ENCODE data around the gene G0S2.

DNA sequence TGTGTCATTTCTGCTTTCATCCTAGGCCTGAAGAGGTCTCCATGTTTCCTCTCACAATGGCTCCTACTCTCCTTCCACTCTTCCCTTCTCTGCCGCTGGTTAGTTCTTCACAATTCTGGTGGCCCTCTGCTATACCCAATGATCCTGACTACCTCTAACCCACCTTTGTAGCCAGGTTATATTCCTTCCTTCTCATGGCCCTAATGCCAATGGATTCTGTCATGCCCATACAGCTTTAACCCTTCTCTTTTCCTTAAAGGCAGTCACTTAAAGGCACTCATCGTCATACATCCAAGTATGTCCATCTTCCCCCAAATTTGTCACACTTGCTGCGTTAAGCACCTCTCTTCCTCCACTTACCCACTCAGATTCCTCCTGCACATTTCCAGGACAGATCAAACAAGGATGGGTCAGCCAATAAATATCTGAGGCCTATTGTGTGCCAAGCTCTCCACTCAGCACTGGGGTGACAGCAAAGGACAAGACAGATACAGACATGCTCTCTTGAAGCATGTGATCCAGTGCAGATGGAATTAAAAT lies 47.8 kb downstream of the CD34 start:
- PRO-cap = no peak

DNA sequence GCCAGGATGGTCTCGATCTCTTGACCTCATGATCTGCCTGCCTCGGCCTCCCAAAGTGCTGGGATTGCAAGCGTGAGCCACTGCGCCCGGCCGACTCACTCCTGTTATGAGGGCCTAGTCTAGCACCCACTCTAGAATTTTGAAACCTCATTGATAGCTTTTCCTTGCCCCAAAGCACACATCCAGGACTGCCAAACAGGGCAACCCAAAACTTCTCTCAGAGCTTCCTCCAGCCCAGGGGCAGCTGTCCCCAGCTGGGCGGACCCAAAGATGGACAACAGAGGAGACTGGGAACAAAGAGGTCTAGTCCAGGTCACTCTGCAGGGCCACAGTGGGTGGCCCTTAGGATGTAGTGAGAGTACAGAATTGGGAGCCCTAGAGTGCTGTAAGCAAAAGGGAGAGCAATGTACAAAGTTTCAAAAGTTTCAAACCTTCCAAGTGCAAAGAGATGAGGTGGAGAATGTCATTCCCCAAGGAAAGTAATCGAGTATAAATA lies 1.3 kb downstream of the CD34 start:
- PRO-cap = no peak

GRCh38 chr1:207925073-207925755 lies 14.3 kb upstream of the CD34 start:
- PRO-cap = bidirectional peak, plus-strand start at chr1:207925475, minus-strand start at chr1:207925268

DNA sequence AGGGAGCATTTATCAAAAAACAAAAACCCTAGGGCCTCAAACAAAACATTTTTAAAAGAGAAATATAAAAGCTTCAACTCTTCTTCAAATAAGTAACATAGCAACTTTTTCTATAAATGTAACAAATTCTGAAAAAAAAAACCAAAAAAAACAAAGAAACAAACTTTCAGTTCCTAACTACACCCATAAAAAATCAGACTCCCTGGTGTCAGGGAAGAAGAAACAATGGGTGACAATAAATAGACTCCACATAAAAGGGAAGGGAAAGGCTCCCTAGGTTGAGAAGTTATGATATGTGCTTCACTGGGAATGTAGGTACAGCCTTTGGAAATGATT lies 50.7 kb upstream of the CD34 start:
- PRO-cap = no peak

GRCh38 chr1:207964278-207964934 lies 53.5 kb upstream of the CD34 start:
- PRO-cap = no peak

DNA sequence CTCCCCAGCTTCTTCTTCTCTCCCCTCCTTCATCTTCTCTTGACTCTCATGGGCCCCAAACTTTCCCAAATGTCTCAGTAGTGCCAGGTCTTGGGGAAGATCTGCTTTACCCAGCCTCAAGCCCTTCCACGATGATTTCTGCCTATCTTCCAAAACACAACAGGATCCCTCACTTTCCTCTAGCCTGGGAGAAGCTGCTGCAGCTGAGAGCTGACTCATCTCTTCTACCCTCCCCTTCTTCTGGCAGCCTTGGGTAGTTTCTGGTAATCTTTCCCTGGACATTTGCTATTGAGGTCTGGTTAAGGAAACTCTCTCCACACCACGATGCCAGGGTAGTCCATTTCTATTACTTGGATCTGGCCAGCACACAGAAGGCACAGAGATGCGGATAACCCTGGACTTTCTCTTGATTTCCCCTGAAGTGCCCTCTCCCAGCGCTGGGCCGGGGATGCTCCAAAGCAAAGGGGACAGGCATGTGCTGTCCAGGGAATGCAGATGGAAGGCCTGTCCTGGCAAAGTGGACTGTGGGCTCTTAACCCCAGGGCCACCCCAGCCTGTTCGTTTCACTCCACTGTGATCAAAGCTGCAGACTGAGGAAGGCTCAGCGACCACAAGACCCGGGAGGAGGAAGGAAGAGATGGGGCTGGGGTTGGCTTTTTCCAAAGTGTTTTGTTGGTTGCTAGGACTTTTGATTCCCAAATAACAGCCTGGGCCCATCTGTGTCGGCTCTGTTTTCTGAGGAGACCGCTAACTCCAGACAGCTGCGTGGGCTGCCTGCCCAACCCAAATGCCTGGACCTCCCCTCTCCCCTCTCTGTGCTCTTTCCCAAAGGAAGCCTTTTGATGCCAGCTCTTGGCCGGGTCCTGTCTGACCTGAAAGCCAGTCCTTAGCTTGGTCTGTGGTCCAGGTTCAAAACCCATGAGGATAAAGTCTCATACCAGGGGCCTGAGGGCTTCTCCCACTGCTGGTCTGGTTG lies 119.3 kb upstream of the CD34 start:
- PRO-cap = no peak

- PRO-cap = no peak
Observed at GRCh38 chr1:208149405-208150298, 94.5 kb downstream of the PLXNA2 start.

GRCh38 chr1:208159693-208160381 lies 84.3 kb downstream of the PLXNA2 start:
- PRO-cap = no peak

DNA sequence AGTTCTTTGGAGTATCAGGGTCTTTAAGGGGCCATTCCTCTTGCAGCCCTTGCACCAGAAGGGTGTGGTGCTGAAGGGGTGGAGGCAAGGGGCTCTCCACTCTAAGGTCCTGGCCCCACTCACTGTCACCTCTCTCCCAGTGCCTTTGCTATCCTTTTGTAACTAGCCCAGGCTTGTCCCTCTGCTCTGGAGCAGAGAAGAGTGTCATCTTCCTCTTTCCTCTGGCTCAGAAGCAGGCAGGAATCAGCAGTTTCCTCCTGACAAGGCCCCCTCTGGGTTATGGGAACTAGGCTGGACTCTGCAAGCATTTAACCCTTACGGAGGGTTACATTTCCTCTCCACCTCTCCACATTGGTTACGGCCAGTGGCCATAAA lies 30.5 kb downstream of the PLXNA2 start:
- PRO-cap = no peak

DNA sequence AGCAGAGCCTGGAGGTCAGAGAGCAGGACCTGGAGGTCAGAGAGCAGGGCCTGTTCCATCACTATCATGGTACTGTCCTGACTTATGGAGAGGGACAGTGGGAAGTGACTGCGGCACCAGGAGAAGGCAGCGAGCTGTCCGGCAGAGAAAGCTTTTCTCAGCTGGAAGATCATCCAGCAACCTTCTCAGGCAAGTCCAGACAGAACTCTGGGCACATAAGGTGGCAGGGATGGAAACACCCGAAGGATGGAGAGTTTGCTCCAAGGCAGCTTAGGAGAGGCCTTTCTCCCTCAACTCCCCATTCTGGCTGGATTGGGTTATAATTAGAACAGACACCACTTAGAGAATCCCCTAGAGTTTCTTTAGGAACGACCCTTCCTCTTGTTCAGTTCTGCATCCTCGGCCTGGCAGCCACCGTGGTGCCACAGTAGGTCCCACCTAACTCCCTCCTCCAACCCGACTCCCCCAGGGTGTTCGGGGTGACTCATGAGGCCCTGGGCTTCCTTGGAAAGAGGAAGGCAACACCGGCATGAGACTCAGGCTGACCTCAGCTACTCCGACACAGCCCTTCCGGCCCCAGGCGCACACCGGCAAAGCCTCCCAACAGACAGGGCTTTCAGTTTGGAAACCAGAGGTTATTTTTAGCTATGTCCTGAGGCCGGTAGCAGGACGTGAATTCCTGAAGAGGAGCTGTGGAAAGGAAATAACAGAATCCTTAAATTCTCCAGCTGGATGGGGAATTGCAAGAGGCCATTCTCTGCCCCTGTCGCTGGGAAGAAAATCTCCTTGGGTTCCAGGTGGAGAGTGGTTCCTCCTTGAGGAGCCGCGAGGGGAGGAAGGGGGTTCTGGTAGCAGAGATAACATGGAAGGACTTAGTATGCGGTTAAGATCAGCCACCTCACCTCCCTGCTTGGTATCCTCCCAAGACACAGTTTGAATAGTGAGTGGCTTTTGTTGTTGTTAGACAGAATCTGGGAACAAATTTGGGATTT lies 24.6 kb downstream of the PLXNA2 start:
- PRO-cap = no peak

DNA sequence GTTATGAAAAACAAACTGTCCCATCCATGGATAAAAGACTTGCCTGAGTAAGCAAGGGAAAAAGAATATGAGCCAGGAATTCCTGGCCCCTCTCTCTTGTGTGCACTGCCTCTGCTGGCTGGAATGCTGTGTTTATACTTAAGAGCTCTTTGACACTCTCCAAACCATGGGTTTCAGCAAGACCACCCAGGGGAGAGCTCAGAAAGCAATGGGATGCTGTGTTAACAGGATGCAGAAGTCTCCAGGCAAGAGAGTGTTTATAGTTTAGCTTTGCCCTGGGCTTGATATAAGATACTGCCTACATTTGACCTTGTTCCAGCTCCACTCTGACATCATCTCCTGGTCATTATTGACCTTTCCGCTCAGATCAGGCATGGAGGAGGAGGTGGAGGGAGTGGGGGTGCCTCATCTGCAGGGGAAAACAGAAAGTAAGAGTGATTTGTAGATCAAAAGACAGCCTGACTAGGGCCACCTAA lies 232.2 kb upstream of the PLXNA2 start:
- PRO-cap = no peak

- PRO-cap = no peak
Observed at GRCh38 chr1:209133056-209133474, 450.4 kb upstream of the CAMK1G start.

DNA sequence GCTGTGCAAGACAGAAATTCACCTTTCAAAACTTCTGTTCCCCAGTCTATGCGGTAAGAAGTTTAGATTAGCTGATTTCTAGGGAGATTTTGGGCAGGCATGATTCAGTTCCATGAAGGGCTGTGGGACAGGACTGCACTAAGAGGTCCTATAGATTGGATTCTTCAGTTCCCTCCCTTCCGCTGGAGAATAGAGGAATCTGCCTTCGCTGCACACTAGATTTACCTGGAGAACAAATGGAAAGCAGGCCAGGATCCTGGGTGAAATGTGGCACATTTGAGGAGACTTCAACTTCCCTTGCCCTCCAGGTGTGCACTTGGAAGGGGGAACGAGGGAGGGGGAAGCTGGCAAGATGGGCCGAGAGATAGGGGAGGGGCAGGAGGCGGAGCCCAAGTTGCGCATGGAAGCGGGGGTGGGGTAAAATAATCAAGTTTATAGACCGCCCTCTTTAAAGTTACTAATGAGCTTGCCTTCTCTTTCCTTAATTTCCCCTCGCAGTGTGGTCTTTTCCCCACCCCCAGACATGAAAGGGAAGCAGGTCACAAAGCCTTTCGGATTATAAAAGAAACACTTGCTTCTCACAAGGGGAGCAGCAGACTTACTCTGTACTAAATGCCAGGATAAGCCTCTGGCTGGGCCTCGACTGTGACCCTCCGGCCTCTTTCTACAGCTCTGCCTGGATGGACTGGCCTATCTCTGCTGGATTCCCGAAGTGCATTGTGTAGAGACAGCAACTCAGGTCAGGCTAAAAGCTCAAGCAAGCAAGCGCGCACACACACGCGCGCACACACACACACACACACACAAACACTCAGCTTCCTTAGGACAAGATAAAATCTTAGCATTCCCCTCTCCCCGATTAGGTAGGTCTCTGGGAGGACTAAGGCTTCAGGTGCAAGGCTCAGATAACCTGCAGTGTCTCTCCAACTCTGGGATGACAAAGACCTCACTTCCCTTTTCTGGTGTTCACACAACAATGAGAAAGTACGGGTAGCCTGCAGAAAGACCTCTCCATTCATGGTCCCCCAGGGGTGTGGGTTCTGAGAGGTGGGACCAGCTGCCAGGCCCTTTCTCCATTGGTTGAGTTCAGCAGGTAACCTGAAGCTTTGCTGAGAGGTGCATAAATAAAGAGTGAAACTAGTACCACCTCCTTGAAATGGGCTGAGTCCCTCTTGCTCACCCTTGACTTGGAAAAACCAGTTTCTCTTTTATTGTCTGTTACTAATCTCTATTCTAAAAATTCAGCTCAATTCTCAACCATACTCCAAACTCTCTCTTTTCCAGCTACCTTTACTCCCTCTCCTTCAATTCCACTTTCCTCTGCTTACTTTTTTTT lies 155.4 kb upstream of the CAMK1G start:
- PRO-cap = no peak

DNA sequence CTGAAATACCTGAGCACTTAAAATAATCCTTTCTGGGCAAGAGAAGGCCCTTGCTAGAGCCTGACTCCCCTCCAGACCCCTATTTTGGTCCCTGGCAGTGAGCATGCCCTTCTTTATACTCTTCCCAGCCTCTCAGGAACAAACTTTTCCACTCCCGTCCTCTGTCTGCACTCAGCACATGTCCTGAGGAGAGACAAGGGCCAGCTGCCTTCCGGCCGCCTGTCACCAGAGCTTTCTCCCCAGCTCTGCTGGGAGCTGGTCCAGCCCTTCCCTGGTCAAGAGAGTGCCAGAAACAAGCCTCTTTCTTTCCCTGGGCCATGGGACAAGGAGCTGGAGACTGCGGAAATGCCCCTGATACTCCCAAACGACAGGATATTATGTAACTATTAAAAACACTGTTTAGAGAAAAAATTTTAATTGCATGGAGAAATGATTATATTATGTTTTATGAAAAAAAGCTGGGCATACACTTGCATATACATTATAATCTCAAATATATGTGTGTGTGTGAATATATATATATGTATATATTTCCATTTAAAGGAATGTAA lies 10.4 kb downstream of the LAMB3 start:
- PRO-cap = bidirectional peak, plus-strand start at position 302 of the sequence, minus-strand start at position 247 of the sequence

DNA sequence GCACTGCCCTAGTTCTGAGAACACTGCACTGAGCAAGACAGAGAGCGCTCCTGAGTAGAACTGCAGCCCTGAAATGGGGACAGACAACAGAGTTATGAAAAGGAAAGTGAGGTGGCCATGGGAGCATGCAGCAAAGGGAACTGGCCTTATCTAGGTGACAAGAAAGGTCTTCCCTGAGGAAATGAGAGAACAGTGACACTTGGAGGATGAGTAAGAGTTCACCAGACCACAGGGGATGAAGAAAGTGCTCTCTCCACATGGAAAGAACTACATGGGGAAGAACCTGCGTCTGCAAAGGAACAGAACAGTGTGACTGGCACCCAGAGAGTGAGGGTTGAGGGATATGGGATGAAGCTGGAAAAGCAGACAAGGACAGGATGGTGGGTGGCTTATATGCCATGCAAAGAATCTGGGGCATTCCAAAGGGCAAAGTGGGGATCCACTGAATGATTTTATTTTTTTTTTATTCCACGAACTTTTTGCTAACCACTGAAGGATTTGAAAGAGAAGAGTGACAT lies 7.4 kb upstream of the G0S2 start:
- PRO-cap = no peak

- PRO-cap = bidirectional peak, plus-strand start at chr1:209675413, minus-strand start at chr1:209675277
Observed at GRCh38 chr1:209674898-209675962, at the start of gene G0S2. Gene G0S2, plus strand, starts transcription at chr1:209675412.

- PRO-cap = no peak
Observed at GRCh38 chr1:209765865-209766546, 10.2 kb downstream of the TRAF3IP3 start.

- PRO-cap = no peak
Observed at GRCh38 chr1:210222980-210223713, 9.4 kb upstream of the SERTAD4 start.

DNA sequence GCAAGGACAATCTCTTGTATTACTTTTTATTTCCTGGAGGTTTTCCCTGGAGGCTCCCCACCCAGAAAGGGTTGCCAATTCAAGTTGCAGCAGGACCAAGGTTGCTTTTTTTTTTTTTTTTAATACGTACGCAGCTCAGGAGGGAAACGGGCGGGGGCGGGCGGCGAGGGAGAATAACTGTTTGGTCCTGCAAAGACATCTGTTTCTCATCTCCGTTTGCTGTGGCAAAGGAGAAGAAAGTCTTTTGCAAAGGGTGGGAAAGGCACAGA lies 602 bp upstream of the SERTAD4 start:
- PRO-cap = no peak

DNA sequence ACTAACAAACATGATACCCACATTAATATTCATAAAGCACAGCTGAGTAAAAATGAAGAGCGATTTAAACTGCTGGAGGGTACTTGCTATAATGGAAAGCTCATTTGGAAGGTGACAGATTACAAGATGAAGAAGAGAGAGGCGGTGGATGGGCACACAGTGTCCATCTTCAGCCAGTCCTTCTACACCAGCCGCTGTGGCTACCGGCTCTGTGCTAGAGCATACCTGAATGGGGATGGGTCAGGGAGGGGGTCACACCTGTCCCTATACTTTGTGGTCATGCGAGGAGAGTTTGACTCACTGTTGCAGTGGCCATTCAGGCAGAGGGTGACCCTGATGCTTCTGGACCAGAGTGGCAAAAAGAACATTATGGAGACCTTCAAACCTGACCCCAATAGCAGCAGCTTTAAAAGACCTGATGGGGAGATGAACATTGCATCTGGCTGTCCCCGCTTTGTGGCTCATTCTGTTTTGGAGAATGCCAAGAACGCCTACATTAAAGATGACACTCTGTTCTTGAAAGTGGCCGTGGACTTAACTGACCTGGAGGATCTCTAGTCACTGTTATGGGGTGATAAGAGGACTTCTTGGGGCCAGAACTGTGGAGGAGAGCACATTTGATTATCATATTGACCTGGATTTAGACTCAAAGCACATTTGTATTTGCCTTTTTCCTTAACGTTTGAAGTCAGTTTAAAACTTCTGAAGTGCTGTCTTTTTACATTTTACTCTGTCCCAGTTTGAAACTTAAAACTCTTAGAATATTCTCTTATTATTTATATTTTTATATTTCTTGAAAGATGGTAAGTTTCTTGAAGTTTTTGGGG lies 45.7 kb downstream of the TRAF5 start:
- PRO-cap = no peak

All from right cardiac atrium (tissue), 1 donor.